HT-29 (cell line): Measurements from ENCODE around the gene TTC26.

GRCh38 chr7:137947568-137948402 lies 54.1 kb downstream of the CREB3L2 start:
- RAMPAGE, long total RNA: no peak

GRCh38 chr7:137957763-137958374 lies 44.0 kb downstream of the CREB3L2 start:
- RAMPAGE, long total RNA: no peak

- RAMPAGE, long total RNA: no peak
Observed at GRCh38 chr7:138107647-138107957, 31.3 kb downstream of the AKR1D1 start.

GRCh38 chr7:138459533-138460009 lies 488 bp upstream of the TRIM24 start:
- RAMPAGE, long total RNA: no peak

GRCh38 chr7:138583448-138583753 lies 117.8 kb downstream of the SVOPL start:
- RAMPAGE, long total RNA: no peak

- RAMPAGE, long total RNA: no peak
Observed at GRCh38 chr7:138727203-138727731, 26.1 kb upstream of the SVOPL start.

- RAMPAGE, long total RNA: no peak
Observed at GRCh38 chr7:138755670-138756263, 42.0 kb upstream of the TMEM213 start.

GRCh38 chr7:139035107-139035571 lies 703 bp downstream of the ZC3HAV1L start:
- RAMPAGE, long total RNA: no peak

DNA sequence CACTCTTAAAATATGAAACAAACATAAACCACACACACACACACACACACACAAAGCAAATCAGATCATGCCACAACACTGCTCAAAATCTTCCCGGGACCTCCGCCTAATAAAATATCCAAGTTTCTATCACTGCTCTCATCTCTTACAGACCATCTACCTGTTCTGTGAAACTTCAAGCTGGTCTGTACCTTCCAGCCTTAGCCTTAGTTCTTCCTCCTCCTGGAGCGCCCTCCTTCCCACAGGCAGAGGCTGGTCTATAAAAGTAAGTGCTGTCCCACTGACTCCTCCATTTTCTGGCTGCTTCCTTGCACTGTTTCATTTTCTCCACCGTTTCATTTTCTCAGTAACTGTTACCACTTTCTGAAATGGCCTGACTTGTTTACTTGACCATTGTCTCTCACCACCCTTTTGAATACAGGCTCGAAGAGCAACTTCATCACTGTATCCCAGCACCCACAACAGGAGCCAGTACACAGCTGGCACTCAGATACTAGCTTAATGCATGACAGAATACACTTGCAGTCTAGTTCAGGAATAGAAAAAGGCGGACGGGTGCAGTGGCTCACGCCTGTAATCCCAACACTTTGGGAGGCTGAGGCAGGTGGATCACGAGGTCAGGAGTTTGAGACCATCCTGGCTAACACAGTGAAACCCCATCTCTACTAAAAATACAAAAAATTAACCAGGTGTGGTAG lies 26.5 kb upstream of the ZC3HAV1L start:
- RAMPAGE, long total RNA: no peak

DNA sequence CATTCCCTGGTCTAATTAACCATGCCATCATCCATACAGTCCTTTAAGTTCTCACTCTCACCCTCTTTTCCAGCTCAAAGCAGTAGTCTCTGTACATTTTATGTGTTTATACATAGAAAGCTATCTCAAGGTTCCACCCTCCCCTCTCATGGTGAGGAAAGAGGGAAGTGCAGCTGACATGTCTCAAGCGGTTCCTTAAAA lies 36.8 kb downstream of the ZC3HAV1 start:
- RAMPAGE, long total RNA: no peak

- RAMPAGE, long total RNA: no peak
Observed at GRCh38 chr7:139101779-139102592, 7.5 kb downstream of the ZC3HAV1 start.

DNA sequence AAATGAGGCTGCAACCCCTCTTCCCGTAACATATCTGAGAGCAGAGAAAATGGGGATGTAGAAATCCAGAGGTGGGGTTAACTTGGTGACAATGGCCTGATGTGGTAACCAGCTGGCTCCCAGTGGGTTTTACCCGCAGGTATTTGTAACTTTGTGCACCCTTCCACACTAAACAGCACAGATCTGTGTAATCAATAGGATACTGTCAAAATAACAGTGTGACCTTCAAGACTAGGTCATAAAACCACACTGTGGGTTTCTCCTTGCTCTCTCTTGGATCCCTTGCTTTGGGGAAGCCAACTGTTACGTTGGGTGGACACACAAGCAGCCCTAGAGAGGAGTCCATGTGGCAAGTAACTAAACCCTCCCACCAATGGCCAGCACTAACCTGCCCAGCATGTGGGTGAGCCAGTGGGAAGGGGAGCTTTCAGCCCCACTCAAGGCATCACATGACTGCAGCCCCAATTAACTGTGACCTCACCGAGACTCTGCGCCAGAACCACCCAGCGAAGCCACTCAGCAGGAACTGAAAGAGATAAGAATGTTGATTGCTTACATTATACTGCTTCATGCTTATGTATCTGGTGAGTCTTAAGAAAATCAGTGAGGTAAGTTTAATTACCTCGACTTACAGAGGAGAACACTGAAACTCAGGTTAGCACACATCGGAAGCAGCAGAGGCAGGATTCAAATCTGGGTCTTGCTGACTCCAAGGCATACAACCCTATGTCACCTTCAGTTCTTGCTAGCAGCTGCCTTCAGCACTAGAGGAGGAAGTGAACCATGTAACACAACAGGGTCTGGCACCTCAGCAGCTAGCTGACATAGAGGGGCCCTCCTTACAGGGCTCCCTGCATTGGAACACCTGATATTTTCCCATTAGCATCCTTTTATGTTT lies 9.4 kb upstream of the ZC3HAV1 start:
- RAMPAGE, long total RNA: no peak

GRCh38 chr7:139133559-139134223 lies at the start of gene TTC26:
TTC26 (plus strand) TSS chr7:139133778.
- RAMPAGE, long total RNA: start-site peak on the plus strand at chr7:139133736-139133788, 13 and 32 reads in 2 replicates

- RAMPAGE, long total RNA: no peak
Observed at GRCh38 chr7:139231975-139232190, 846 bp downstream of the UBN2 start.

DNA sequence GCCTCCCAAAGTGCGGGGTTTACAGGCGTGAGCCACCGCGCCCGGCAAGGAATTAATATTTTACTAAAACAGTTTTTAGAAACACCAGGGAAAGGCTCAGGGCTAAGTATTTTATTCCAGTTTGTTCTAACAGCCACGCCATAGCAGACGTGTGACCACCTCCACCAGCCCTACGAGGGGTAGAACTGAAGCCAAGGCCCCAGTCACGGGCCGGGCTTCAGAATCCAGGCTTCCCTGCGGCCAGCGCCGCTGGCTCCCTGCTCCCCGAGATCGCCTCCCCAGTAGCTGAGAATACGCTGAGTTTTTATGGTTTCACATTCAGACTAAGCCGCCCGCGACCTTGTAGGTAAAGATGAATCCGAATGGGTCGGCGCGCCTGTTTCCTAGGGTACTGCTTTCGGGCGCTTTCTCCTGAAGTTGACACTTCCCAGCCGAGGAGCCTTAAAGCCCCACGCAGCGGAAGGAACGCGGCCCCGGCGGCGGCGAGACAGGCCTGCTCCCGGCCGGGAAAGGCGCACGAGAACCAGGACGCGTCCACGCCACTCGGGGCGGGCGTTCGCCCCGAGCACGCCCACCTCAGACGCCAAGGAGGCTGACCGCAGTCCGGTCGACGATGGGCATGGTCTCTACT lies 645 bp upstream of the LUC7L2 start:
- RAMPAGE, long total RNA: no peak

- RAMPAGE, long total RNA: no peak
Observed at GRCh38 chr7:139427570-139428029, 55.9 kb downstream of the KLRG2 start.

DNA sequence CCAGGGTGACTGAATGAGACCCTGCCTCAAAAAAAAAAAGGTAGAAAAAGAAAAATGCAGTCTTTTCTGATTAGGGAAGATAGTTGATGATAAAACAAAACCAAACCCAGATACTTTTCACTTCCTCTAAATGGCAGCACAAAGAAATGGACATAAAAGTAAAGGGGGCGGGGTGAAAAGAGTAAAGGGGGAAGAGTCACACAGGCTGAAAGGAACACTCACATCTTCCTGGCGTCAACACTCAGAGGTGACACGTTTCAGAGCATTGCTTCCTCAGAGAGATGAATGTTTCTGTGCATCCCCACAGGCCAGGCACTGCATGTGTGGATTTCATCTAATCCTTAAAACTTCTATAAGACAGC lies 81.3 kb downstream of the HIPK2 start:
- RAMPAGE, long total RNA: no peak

- RAMPAGE, long total RNA: no peak
Observed at GRCh38 chr7:139701760-139702555, 75.8 kb downstream of the HIPK2 start.

GRCh38 chr7:139718413-139719397 lies 59.1 kb downstream of the HIPK2 start:
- RAMPAGE, long total RNA: no peak

- RAMPAGE, long total RNA: no peak
Observed at GRCh38 chr7:139776417-139776733, 1.4 kb downstream of the HIPK2 start.